Breast (tissue), 4 donors: ENCODE results near the gene AFAP1L1.

DNA sequence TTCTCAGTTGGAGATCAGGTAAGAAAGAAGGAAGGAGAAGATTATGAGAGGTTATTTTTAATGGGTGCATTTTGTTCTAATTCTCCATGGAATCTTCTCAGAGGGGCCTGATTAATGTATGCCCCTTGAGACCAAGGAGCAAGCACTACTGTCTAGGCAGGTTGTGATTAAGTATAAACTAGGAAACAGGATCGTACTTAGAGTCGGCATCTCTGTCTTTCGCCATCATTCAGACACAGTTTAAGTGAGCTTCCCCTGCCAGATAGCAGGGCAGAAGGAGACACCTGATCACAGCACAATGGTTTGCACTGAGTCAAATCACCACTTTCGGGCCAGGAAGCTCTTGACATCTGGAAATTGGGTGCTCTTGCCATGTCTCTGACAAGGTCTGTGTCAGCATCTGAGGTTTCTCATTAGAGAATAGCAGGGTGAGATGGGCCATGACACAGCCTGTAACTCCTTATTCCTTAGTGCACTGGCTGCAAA is 8.2 kb downstream of the ADRB2 start:
- PRO-cap, 3 experiments: no peak in any of the 3 experiments
- RRBS: no CpG with 5 or more reads among the region's 4 CpGs

DNA sequence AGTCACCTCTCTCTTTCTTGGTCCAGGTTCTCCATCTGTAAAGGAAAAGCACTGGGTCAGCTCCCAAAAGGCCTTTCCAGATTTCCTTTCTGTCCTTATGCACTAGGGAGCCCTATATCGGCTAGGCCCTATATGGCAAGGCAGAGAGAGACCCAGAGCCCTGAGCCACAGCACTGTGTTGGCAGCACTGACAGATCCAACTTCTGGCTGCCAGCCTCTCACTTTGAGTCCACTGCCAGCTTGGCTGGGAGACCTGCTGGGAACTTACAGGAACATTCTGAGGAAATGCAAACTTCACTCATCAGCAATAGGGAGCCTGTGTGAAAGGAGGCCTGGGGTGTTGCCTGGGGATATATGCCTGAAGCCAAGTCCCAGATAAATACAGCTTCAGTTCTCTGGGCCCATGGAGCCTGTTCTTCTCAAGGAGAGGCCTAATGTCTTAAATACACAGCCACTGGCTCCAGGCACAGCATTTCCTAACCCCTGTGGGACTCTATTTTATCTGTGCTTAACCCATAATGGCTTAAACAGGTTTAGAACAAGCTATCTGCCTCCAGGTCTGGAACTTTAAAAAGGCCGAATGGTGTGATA is 78.0 kb downstream of the ADRB2 start:
- PRO-cap, 3 experiments: no peak in any of the 3 experiments
- RRBS: no CpG with 5 or more reads among the region's 2 CpGs

GRCh38 chr5:148956570-148957087 is 106.2 kb downstream of the SH3TC2 start:
- PRO-cap, 3 experiments: no peak in any of the 3 experiments
- RRBS: no CpG with 5 or more reads among the region's 1 CpG

DNA sequence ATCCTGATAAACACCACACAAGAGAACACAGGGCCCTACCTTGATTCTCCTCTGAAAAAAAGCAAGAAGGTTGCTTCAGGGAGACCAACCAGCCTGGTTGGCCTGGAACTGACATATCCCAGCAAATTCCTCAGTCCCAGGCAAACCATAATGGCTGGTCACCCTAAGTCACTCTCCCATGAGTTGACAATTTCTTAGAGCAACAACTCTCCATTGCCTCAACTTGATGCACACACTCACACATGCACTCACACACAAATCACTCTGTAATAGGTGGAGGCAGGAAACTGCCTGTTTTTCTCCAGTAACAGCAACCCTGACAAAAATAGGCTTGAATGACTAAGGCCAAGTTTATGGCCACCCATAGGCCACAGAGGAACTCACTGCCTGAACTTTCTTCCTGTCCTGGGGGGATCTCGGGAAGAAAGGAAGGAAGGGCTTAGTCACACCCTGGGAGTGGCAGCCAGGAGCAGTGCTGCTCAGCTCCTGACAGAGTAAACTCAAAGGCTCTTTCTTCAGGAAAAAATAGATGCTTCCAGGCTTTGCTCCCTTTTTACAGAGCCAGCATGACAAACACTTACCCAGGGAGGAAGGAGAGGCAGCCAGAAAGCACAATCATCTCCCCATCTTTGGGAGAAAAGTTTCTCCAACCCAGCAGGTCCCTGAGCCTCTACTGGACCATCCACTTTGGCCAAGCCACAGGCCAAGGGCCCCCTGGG is 459 bp downstream of the SH3TC2 start:
- PRO-cap, 3 experiments: no peak in any of the 3 experiments
- RRBS: no CpG with 5 or more reads among the region's 1 CpG

GRCh38 chr5:149271451-149272269 is at the start of gene AFAP1L1:
Gene AFAP1L1 (plus strand): TSS chr5:149271859.
- PRO-cap, 3 experiments: peak in 3 of 3 experiments; most common plus-strand start chr5:149271859 (in 3); most common minus-strand start chr5:149271716 (in 1)
- RRBS: 2% methylated on average over 43 of the region's 96 CpGs

GRCh38 chr5:149358793-149359466 is 1.1 kb downstream of the PCYOX1L start:
- PRO-cap, 3 experiments: no peak in any of the 3 experiments
- RRBS: no CpG with 5 or more reads among the region's 8 CpGs

- PRO-cap, 3 experiments: no peak in any of the 3 experiments
- RRBS: no CpG with 5 or more reads among the region's 8 CpGs
Measured at GRCh38 chr5:149386001-149386720, 7.1 kb upstream of the IL17B start.

DNA sequence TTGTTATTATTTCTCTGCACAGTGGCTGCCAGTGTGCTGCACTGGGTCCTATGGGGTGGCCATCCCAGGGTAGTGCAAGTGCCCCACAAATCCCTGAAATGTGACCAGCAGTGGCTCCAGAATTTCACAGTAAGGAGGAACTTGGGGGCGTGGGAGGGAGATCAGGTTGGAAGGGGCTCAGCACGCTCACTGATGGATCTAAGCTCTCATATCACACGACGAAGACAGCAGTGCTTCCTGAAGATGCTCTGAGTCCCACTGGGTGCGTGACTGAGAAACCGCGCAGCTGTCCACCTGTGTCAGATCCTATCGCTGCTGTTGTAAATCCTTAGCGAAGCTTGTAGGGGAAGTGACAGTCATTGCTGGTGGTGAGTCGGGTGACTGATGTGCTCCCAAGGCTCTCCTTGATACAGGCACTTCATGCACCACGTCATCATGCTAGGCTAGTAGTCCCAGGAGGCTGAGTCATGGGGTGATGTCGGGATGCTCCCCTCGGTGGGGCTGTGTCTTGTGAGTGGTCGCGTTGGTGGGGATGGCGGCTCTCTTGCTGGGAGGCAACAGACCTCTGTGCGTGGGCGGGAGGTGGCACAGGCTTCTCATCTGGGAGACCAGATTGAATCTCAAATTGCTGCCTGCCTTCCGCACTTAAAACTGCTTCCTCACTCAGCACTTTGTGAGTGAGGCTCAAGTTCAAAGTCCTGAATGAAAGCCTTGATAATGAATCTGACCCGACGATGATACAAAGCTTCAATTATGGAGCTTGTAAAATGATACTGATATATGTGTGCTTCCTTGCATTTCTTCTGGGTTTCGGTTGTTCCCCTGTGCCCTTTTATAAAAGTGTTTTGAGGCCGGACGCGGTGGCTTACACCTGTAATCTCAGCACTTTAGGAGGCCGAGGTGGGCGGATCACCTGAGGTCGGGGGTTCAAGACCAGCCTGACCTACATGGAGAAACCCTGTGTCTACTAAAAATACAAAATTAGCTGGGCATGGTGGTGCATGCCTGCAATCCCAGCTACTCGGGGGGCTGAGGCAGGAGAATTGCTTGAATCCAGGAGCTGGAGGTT is 84.7 kb downstream of the CSNK1A1 start:
- PRO-cap, 3 experiments: no peak in any of the 3 experiments
- RRBS: no CpG with 5 or more reads among the region's 29 CpGs

- PRO-cap, 3 experiments: no peak in any of the 3 experiments
- RRBS: no CpG with 5 or more reads among the region's 7 CpGs
Measured at GRCh38 chr5:149507436-149507916, 43.8 kb downstream of the CSNK1A1 start.

GRCh38 chr5:149533244-149533641 is 18.0 kb downstream of the CSNK1A1 start:
- PRO-cap, 3 experiments: no peak in any of the 3 experiments
- RRBS: no CpG with 5 or more reads among the region's 2 CpGs

DNA sequence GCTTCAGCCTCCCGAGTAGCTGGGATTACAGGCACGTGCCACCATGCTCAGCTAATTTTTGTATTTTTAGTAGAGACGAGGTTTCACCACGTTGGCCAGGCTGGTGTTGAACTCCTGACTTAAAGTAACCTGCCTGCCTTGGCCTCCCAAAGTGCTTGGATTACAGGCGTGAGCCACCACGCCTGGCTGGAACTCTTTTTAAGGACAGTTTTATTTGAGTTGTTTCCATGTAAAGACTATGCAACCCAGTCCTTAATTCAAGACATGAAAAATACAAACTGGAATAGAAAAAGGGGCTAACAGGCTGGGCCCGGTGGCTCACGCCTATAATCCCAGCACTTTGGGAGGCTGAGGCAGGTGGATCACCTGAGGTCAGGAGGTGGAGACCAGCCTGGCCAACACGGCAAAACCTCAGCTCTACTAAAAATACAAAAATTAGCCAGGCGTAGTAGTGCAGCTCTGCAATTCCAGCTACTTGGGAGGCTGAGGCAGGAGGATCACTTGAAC is 3.2 kb downstream of the CSNK1A1 start:
- PRO-cap, 3 experiments: peak in 1 of 3 experiments; most common minus-strand start position 195 of the sequence (in 1)
- RRBS: no CpG with 5 or more reads among the region's 10 CpGs

DNA sequence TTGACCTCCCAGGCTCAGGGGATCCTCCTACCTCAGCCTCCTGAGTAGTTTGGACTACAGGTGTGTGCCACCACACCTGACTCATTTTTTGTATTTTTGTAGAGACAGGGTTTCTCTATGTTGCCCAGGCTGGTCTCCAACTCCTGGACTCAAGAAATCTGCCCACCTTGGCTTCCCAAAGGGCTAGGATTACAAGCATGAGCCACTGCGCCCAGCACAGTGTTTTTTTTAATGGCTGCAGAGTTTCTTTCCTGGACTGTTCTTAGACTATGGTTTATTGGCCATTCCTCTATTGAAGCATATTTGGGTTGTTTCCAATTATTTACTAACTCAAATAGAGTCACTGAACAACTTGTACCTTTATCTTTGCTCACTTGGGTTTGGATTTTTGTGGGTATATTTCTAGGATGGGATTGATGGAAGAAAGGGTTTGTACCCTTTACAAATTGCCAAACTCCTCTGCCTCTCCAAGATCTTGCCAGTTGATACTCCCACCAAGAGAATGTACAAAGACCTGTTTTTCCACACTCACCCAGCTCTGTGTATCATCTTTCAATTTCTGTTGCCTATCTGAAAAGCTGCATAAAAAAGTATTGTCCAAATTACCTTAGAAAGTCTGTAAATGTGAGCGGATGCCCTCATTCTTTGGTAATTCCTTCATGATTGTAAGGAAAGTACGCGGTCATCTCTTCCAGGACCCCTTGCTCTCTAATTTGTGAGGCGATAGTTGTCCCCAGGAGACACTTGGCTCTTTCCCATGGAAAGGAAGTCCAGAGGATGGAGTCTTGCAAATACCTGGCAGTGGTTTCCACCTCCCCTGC is 32.8 kb downstream of the ARHGEF37 start:
- PRO-cap, 3 experiments: no peak in any of the 3 experiments
- RRBS: no CpG with 5 or more reads among the region's 5 CpGs

GRCh38 chr5:149616559-149616854 is 35.2 kb downstream of the ARHGEF37 start:
- PRO-cap, 3 experiments: no peak in any of the 3 experiments
- RRBS: no CpG with 5 or more reads among the region's 3 CpGs

DNA sequence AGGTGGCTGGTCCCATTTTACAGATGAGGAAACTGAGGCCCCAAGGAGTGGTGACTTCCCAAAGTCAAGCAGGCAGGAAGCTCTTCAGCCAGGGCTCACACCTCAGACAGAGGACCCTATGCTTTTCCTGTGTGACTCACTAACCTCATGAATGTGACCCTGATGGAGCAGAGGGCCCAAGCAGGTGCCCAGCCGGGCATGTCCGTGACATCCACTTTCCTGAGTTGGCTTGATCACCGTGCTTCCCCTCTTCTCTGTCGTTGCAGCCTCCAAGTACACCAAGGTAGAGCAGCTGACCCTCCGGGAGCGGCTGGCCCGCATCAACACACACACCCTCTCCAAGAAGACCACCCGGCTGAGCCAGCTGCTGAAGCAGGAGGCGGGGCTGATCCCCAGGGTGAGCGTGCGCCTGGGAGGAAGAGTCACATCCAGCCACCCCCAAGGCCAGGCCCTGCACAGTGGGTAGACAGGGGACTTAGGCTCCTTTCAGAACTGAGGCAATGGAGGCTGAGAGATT is 36.7 kb downstream of the ARHGEF37 start:
- PRO-cap, 3 experiments: no peak in any of the 3 experiments
- RRBS: 72% methylated on average over 6 of the region's 11 CpGs

DNA sequence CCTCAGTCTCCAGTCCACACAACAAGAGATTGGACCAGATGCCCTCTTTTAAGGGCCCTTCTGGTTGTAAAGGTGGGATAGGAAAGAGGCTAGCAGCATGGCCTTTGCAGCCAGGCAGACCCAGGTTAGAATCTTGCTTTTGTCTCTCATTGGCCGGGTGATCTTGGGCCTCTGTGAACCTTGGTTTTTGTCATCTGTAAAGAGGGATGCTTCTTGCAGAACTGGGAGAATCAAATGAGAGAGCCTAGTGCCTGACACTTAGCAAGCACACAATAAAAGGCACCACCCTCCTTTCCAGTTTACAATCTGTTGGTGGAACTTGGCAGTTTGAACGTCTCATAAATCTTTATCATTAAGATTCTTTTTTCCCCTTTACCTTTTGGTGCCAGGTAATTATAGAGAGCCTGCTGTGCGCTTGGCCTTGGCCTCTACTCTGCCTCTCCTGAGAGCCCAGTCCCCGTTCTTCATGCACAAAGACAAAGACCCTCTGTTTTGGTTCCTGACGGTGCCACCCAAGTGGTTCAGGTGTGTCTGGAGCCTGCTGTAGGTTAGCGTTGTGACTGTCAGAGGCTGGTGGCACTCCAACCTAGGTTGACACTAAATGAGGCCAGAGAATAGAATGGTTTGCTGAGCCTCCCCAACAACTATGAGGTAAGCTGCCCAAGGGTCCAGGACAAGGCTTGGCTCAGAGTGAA is 55.2 kb downstream of the PPARGC1B start:
- PRO-cap, 3 experiments: no peak in any of the 3 experiments
- RRBS: no CpG with 5 or more reads among the region's 6 CpGs

GRCh38 chr5:149795835-149796607 is 65.9 kb downstream of the PPARGC1B start:
- PRO-cap, 3 experiments: no peak in any of the 3 experiments
- RRBS: no CpG with 5 or more reads among the region's 7 CpGs

DNA sequence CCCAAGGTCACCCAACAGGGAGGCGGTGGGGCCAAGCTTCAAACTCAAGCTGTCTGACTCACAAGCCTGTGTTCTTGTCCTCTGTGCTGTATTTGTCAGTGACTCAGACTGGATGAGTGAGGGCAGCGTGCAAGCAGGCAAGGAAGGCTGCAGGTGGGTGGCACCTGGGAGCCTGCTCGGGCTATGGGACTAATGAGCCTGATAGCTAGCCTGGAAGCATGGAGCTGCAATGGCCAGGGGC is 105.4 kb downstream of the PDE6A start:
- PRO-cap, 3 experiments: no peak in any of the 3 experiments
- RRBS: no CpG with 5 or more reads among the region's 3 CpGs

GRCh38 chr5:149872367-149873060 is 72.1 kb downstream of the PDE6A start:
- PRO-cap, 3 experiments: no peak in any of the 3 experiments
- RRBS: no CpG with 5 or more reads among the region's 11 CpGs

DNA sequence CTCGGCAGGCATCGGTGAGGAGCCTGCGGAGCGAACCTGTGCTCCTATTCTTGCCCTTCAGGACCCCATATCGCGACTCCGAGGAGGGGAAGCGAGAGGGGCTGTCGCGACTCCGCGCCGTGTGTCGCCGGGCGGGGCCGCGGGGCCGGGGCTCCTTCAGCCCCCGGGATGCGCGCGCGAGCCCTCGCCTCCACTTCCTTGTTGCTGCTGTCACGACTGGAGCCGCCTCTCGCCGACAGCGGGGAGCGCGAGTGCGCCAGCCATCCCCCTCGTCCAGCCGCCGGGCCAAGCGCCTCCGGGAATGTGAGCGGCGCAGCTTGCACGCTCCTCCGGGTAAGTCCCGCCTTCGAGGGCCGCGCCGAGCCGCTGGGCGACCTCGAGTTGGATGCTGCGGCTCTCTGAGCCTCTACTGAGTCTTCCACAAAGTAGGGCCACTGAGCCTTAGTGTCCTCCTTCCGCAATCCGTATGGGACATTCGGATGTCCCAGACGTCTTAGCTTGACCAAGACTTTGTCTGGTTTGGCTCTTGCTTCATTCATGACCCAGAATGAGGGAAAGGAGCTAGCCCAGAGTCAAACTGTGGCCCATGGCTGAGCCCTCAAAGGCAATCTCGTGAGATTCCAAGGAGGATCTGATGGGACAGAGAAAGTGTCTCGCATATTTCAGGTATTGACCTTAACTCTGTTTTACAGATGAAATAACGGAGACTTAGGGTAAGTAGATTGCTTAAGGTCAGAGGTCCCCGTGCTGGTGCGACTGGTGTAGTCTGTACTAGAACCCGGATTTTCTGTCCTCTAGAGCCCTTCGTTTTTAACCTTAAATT is 519 bp downstream of the HMGXB3 start:
- PRO-cap, 3 experiments: peak in 3 of 3 experiments; most common minus-strand start position 291 of the sequence (in 3)
- RRBS: 1% methylated on average over 11 of the region's 62 CpGs

GRCh38 chr5:150036378-150036915 is 35.9 kb downstream of the HMGXB3 start:
- PRO-cap, 3 experiments: no peak in any of the 3 experiments
- RRBS: no CpG with 5 or more reads among the region's 9 CpGs